Cardiac ventricle fibroblast (primary cell): ENCODE measurements around a stretch of chr10.

DNA sequence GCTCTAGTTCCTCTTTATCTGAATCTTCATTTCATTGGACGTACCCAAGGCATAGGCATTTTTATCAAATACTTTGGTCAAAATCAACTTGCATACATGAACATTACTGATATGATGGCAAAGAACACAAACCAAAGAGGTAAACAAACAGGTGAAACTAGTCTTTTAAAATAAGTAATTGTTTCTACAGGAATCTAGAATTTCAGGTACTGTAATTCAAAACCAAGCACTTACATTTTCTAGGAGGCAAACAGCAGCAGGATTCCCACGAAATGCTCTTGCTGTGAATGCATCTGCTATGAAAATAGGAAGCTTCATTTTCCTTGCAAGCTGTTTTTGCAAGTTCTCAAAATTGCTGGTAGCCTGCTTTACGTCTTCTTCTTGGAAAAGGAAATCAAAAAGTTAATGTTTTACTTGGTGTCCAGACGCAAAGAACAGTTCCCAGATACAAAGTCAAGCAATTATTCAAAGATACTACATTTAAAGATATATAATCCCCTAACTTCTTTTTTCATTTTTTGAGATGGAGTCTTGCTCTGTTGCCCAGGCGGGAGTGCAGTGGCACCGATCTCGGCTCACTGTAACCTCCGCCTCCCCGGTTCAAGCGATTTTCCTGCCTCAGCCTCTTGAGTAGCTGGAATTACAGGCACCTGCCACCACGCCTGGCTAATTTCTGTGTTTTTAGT is 25.2 kb upstream of the HNRNPH3 start:
- RAMPAGE, long total RNA: no peak

- RAMPAGE, long total RNA: no peak
Observed at GRCh38 chr10:68779851-68780589, 47.3 kb upstream of the STOX1 start.

DNA sequence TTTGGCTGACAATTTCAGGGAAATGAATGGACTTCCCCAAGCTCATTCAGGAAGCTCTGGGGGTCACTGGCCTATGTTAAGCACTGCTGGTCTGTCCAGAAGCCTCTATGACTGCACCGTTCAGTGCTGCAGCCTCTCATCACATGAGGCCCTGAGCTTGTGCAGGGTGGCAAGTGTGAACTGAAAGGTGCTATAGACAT is 39.0 kb upstream of the SRGN start:
- RAMPAGE, long total RNA: no peak

DNA sequence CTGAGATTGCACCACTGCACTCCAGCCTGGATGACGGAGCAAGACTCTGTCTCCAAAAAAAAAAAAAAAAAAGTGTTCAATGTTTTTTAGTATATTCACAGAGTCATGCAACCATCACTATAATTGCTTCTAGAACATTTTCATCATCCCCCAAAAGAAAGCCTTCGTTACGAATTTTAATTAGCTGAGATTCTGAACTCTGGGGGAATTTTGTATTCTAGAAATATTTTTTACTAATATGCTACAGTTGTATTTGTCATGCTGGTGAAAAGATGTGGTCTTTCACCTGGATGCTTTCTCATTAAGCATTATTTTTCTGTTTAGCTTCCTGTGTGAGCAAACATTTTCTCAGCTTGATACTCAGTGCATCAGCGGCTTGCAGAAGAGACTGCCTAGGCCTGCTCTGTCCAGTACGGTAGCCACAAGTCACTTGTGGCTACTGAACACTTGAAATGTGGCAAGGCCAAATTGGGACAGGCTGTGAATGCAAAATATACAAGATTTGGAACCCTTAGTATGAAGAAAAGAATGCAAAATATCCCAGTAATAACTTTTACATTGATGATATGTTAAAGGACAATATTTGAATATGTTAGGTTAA is 4.9 kb downstream of the SRGN start:
- RAMPAGE, long total RNA: no peak

DNA sequence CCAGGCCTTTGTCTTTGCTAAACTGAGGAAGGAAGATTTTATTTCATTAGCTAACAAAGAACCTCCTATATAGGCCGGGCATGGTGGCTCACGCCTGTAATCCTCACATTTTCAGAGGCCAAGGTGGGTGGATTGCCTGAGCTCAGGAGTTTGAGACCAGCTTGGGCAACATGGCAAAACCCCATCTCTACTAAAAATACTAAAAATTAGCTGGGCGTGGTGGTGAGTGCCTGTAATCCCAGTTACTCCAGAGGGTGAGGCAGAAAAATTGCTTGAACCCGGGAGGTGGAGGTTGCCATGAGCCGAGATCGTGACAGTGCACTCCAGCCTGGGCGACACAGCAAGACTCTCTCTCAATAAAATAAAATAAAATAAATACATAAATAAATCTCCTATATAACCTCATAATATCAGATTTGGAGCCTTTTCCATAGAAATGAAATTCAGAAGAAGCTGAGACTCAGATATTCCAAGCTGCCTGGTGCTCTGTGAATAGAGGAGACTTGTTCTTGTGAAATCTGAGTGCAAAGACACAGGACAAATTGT is 7.7 kb downstream of the SRGN start:
- RAMPAGE, long total RNA: no peak

- RAMPAGE, long total RNA: no peak
Observed at GRCh38 chr10:69179077-69180101, 645 bp upstream of the SUPV3L1 start.

DNA sequence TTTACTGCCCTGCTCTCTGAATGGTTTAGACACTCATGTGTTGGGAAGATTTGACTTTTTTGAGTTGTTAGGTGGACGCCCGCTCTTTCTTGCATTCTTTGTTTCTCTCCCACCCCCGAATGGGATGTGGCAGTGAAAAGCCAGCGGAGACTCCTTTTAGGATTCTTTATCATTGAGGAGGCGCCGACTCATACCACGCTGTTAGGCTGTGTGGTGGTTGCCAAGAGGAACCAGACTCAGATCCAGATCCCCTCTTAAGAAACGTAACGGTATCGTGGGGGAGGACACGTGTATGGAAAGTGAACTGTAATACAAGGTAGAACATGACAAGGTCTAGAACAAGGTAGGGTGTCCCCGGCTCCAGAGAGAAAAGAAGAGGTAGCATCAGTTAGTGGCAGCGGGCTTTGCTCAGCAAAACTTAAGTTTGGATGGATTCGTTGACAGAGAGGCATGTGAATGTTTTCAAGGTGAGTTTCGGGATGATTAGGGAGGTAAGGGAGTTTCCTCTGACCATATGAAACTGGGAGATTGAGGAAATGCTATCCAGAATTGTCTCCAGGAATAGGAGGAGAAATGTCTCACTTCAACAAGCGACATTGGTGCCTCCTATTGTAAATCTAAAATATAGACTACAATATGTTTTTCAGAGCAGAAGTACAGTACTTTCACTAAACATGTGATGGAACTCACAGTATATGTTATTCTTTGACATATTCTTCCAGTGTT is 916 bp downstream of the SUPV3L1 start:
- RAMPAGE, long total RNA: no peak

DNA sequence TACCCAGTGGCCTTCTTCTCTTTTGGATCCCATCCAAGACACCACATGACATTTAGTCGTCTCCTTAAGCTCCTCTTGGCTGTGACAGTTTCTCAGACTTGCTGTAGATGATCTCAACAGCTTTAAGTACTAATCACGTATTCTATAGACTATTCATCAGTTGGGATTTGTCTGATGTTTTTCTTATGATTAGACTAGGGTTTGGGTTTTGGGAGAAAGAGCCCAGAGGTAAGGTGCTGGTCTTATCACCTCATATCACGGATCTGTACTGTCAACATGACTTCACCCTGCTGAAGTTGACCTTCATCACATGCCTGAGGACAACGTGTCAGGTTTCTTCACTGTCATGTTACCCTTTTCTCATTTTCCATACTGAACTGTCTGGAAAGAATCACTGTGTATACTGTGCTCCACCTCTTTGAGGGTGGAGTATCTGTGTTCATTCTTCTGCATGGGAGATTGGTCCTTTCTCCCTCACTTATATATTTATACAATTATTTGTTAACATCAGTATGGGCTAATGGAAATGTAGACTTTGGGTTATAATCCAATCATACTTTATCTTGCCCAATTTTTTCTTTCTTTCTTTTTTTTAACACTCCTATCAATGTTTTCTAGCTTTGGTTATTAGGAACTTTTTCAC is 6.4 kb upstream of the HKDC1 start:
- RAMPAGE, long total RNA: no peak

DNA sequence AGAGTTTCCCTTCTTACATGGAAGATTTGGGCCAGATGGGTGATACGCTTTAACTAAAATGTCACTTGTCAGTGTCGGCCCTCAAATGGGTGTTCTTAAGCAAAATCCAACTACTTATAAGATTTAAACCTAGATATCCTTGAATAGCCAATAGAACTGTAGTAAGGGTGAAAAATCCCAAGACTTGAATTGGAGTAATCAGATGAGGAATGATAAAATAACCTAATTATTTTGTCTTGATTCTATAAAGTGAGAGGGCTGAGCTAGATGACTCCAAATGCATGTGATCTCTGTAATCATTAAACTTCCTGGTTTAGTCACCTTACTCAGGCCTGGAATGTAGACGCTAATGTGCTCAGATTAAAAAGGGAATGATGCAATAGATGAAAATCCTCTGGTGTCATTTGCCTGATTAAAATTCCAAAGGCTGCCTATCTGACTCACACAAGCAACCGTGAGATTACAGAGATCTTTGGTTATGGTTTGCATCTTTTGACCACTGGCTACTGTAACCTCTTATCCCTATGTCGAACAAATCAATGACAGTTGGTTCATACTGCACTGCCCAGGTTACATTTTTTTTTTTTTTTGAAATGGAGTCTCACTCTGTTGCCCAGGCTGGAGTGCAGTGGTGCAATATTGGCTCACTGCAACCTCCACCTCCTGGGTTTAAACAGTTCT is 3.0 kb upstream of the HKDC1 start:
- RAMPAGE, long total RNA: no peak

DNA sequence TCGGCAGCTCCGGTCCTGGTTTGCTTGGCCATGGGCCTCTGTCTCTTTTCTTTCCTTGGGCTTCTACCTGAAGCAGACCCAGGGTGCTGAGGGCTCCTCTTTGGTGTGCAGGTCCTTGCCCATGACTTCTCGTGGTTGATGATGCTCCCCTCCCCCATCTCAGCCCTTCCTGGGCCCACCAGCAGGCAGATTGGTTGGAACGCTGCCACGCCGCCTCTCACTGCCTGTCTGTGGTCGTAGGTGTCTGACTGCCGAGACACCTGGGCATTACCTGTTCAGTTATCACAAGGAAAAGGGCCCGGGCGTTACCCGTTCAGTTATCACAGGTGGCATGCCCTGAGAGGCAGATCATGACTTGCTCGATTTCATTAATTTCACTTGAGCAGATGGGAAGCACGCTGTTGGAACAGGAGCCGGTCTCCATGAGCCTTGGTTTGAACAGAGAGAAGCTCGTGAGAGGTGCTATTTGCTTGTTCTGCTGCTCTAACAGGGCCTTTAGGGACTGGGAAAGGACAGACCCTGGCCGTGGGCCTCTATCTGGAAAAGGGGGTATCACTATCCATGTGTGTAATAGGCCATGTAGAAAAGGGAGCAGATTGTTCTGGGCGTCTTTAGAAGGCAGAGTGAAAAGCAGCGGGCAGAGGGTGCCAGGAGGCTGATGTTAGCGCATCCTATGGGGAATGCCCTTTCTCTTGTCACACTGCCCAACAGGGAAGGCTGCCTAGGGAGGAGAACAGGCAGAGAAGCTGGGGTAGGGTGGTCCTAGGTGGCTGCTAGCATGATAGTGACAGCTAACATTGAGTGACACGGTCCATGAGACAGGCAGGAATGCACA is 42.3 kb downstream of the TACR2 start:
- RAMPAGE, long total RNA: no peak

DNA sequence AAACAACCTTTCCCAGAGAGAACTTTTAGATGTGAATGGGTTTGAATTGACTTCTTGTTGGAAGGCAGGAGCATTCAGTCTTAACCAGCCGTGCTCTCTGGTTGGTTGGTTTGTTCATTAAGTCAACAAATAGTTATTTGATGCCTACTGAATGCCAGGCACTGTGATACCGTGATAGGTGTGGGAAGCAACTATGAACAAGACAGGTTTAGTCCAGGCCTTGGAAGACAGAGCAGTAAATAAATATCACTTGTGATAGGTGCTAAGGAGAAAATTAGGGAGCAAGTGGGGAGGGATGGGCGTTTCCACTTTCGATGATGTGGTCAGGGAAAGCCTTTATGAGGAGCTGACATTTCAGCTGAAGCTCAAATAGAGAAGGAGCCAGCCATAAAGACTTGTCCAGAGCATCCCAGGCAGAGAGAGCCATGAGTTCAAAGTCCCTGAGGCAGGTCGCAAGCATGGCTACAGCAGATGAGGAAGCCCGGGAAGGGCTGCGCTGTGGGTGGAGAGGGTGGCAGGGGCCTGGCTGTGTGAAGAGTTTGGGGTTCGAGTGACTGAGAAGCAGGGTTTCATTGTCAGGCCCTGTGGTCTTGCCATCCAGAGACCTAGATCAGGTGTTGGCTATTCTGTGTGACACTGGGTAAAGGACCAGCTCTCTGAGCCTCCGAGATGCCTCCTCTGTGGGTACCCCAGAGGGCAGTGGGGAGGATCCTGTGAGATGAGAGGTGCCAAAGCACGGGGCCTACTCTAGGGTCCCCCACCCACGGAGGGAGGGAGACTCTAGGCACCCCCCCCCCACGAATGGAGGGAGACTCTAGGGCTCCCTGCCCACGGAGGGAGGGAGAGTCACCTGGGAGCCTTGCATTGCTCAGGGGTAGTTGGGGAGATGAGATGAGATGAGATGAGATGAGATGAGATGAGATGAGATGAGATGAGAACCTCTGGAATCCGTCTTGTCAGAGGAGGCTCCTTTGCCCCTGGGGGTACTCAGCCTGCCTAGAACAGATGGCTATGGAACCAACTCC is 8.2 kb downstream of the TSPAN15 start:
- RAMPAGE, long total RNA: no peak

GRCh38 chr10:69476519-69476846 is 25.2 kb downstream of the TSPAN15 start:
- RAMPAGE, long total RNA: no peak

DNA sequence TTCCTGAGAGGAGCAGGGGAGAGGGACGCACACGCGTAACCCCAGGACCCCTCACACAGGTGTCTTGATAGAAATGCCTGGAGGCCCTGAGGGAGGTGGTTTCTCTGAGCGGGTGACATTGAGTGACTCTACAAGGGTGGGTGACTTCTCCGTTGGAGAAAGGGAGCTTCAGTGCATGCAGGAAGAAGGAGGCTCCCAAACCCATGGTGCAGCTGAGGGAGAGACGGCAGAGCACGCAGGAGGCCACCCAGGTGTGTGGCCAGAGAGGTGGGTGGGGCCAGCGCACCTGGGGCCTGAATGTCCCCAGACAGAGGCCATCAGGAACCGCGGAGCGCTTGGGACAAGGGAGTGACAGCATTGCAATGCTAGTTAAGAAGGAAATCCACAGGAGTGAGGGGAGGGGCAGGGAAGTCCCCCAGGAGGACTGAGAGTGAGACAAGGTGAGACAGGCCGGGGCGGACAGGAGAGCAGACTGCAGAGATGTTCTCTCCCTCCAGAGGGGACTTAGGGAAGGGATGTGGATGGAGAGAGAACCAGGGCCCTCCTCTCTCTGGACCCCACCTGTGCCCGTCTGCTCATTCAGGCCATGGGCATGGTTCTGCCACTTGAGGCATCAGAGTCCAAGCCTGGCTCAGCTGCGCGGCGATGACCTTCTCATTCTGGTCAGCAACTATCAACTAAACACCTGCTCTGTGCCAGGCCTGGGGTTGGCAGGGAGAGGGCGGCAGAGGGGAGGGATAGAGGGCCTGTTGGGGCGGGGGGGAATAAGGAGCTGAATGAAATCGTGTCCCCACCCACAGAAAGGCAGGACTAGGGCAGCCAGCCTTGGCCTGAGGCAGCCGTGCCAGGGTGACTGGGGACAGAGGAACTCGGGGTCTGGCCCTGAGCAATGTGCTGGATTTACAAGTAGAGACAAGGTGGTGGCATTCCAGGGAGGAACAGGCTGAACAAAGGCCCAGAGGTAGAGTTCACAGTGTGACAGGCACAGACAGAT is 69.4 kb upstream of the COL13A1 start:
- RAMPAGE, long total RNA: no peak

DNA sequence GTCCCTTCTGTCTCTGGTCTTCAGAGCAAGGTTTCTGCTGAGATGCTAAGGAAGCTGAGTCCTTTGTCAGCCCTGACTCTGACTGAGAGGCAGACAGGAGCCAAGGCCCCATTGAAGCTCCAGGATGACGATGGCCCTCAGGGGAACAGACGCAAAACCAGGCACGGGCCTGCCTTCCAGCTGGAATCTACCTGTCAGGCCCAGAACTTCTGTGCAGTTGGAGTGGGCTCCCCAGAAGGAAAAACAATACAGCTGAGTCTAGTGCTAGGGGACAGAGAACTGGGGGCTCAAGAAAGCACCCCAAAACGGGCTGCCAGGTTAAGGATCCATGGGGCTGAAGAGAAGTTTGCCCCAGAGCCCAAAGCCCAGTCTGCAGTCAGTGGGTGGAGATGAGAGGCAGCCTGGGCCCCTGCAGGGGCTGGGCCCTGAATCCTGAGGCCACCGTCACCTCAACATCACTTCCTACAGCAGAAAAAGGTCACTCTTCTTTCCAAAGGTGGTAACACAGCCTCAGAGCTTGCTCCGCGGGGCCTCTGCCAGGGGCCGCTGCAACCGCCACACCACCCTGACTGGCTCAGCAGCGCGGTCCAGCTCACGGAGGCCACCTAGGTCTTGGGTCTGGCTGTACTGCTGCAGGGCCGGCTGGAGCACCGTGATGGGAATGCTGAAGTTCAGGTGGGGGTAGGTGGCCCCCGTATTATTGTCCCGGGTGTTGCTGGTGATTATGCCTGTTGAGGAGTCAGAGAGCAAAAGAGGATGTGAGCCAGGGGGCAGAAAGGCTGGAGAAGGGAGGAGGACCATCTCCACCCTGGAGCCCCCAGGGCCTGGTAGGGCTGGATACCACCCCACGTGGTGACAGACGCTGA is 6.9 kb downstream of the TYSND1 start:
- RAMPAGE, long total RNA: no peak

- RAMPAGE, long total RNA: no peak
Observed at GRCh38 chr10:70173831-70174717, 3.8 kb upstream of the SAR1A start.

DNA sequence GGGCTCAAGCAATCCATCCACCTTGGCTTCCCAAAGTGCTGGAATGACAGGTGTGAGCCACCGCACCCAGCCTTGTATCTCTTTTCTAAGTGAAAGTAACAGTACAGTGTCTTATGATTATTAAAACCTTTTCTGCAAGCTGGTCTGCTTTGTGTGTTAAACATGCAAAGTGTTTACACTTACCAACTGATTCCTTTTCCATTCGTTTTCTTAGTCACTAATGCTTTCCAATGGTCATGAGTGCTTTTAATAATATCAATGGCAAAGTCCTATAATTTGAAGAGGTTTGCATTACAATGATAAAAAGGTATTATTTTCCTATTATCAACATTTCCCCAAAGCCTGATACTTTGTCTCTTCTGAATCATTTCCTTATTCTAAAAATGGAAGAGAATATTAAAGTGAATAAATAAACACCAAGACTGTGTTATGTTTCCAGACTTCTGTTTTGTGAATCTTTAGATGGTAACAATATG is 24.2 kb downstream of the PPA1 start:
- RAMPAGE, long total RNA: no peak

GRCh38 chr10:70421541-70422455 is 17.9 kb downstream of the EIF4EBP2 start:
- RAMPAGE, long total RNA: no peak

DNA sequence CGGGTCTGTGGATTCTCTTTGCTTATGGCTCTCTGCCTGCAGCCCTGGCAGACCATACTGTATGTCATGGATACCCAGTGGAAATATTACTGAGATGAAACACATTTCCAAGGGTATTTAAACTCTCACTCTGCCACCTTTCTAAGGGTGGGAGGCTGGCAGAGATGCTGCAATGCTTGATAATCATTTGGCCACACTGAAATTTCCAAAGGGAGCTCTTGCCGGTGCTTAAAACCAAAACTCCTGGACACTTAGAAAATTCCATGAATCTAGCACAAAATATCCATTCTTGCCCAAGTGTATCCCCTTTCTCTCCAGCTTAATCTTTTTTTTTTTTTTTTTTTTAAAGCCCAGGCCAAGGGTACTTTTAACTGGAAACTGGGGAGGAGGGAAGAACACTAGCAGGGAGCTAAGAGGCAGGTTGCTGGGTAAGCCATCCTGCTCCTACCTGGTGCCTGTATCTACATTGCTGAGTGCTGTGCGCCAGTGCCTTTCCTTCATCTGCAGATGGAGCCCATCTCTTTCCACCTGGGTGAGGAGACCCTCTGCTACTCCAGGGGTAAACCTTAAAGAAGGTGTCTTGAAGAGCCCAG is 13.8 kb downstream of the NODAL start:
- RAMPAGE, long total RNA: no peak

DNA sequence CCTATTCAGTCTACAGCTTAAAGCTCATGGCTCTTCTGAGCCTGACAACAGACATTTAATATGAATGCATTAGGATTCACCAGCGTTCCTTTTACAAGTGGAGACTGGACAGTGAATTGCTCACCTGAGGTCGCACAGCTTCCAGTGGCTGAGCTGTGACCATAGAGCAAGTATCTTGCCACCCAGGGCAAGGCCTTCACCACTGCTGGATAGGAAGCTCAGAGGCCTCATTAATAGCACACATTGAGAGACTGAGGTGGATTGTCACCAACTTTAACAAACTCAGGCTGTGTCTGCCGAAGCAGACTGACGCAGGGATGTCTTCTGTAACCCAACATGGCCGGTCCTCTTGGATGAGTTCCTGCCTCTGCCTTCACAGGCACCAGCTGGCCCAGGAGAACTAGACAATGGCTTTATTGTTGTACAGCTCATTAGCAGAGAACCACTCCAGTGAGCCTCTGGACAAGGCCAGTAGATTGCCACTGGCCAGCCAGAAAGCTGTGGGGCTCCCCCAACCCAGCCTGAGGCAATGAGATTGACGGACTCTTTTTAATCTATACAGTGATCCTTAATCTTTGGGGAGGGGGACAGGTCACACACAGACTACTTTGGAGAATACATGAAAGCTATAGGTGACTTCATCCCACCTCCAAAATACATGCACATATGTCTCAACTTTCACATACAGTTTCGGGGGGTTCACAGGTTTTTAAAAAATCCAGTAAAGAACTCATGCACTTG is 9.4 kb downstream of the NODAL start:
- RAMPAGE, long total RNA: no peak

DNA sequence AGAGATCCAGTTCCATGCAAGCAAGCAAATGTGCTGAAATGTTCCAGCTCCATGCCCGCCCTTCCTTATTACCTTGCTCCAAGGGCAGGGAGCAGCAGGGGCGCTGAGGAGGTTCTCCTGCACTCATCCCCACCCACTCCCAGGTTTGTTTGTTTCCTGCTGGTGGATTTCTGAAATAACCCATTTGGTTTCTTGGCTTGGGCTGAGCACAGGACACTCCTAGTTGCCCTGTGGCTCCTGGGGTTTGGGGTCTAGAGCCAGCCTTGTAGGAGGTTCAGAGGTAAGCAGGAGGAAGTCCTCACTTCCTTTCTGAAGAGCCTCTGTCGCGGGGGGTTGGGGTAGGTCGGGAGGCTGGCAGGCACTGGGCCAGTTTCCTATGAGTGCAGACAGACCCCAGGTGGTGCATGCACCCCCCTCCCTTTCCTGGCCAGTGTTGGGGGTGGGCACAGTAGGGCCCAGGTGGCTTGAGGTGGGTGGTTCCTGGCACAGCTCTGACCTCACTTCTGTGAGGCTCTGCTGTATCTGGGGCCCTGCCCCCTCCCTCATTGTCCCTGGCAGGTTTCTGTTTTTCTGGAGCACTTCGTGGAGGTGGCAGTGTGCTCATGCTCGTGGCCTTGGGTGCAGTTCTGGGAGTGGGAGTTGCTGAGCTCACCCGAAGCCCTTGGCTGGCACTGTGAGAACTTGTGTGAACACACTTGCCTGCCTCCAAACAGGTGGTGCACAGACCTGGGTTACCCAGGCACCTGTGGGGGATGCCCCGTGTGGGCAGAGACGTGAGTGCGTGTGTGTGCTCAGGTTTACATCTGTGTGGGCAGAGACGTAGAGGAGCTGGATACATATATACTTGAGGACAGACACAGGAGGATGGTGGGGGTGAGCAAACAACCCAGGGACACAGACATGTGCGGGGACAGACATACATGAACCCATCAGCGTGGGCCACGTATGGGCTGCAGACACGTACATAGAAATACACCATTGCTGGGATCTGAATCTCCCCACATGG is 1.8 kb downstream of the PALD1 start:
- RAMPAGE, long total RNA: no peak